ENCODE data around the gene VPS13C.

DNA sequence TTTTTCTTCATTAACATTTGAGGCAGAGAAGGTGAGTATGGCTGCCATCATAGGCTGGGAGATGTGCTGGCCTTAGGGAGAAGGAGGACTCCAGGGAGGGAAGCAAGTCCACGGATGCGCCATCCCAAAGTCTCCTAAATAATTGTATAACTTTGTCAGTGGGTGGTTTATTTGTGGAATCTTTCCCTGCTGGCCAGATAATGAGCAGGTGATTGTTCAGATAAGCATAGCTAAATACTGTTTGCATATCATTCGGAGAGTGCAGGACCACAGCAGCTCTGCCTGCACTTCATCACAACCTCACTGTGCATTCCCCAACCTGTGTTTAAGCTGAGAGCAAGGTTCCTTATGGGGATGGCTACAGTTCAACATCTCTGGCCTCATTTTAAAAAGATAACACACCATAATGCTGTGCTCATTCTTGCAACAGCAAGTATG lies 271.8 kb upstream of the RORA start:
- PRO-cap = no peak

DNA sequence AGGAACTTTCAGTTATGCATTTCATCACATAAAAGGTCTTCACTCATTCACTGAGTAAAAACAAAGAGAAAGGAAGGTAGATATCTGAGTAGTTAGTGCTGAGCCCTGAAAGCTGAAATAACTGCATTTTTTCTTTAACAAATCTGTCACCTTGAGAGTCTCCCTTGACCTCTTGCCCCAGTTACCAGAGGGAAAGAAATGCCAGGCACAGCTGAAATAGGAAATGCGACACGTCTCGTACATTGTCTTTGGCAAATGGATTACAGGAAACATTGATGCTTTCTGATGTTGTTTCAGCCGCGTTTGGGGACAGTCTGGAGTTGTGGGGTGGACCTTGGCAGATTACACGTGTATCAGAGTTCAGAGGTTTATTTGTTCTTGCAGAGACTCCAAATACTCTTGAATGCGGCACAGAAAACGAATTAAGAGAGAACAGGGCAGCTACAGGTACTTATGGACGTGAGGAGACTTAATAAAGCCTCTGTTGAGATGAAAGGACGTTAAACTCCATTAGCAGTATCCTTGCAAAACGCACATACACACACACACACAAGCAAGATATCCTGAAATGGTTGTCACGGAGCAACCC lies 272.7 kb upstream of the RORA start:
- PRO-cap = no peak

- PRO-cap = no peak
Observed at GRCh38 chr15:61929109-61929400, 131.2 kb downstream of the VPS13C start.

DNA sequence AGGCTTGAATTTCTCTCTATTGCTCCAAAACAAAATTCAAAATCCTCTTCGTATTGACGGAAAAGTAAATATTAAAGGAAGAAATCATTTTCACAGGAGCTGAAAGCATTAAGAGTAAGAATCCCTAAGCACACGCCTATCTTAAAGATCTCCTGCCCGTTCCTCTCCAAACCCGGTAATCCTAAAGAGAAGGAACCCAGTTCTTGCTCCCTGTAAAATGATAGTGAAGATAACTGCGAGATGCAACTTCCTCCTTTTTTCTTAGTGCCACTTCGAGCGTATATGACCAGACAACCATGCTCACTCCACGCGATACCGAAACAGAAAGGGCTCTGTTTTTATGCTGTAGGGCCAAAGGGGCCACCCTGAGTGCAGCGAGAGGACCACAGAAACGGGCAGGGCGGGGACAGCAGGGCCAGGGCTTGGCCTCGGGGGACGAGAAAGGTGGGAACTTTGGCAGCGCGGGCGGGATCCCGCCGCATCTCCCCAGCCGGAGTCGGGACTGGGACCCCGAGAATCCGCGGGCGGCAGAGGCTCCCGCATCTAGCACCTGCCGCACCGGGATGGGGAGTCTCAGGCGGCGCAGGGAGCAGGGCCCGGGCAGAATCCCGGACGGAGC lies 538 bp downstream of the VPS13C start:
- PRO-cap = bidirectional peak, plus-strand start at position 388 of the sequence, minus-strand start at position 314 of the sequence

DNA sequence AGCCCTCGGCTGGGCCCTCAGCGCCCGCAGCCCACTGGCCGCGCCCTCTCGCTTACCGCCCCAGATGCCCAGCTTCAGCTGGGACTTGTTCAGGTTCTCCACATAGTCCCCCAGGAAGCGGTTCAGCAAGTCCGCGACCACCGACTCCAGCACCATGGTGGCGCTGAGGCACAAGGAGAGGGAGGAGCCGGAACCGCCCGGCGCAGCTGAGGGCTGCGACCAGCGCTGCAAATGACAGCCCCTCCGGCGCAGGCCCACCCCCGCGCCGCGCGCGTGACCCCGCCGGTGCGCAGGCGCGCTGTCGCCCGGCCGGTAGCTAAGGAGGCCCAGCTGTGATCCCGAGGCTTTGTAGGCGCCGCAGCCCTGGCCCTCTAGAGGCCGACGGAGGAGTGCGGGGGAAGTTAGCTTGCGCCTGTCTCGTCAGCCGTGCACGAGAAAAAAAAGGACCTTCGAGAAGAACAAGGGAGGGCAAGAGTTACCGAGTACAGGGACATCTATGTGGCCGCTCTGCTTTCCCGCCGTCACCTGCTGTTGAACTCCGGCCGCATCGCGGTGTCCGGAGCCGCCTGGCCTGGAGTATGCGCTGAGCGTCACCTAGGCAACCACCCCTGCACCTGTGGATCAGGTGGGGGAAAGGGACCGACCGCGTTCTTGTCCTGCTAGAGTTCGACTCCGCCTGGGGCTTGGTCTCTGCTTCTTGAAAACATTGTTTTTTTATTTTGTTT lies at the start of gene VPS13C:
Gene VPS13C (minus strand): TSS at position 229 of the 725 bp plus-strand sequence.
- PRO-cap = bidirectional peak, plus-strand start at position 374 of the sequence, minus-strand start at position 189 of the sequence; unidirectional peak, minus-strand start at position 527 of the sequence

- PRO-cap = bidirectional peak, plus-strand start at chr15:62068232, minus-strand start at chr15:62067891; unidirectional peak, minus-strand start at chr15:62068543; unidirectional peak, minus-strand start at chr15:62068636
Observed at GRCh38 chr15:62068079-62068900, 1.5 kb downstream of the C2CD4A start.

DNA sequence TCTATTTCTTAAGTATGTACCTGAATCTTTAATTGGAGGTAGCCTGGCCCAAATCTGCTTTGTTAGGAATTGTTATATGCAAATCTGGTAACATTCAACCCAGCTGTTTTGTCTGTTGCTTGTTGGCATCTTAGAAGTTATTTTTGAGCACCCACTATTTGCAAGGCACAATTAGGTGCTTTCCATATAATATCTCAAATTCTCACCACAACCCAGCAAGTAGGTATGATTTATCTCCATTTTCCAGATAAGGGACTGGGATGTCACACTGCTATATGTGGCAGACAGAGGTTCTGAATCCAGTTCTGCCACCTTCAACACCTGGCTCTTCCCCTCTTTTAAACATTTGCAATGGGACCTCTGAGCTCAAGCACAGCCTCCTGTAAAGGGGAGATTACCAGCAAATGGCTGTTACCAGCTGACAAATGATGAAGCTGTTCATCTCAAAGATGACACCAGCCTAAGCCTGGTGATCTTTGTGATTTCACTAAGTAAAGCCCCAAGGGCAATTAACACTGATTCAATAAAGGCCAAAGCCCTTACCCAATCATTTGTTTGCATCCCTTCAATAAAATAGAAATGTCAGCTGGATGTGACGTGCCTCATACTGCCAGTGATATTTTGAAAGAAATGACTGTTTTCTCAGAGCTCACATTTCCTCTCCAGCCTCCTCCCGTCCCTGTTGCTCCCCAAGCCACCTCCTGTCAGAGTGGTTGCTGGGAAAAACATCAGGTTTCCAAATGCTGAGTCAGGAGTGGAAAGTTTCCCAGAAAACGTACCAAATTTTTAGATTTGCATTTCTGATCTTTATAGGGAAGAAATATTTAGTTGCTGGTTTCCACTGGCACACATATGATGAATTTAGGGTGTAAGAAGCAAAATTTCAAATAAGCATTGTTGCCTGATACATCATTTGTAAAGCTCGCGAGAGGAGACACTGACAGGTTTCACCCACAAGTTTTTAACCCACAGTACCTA lies 20.8 kb downstream of the C2CD4A start:
- PRO-cap = no peak

DNA sequence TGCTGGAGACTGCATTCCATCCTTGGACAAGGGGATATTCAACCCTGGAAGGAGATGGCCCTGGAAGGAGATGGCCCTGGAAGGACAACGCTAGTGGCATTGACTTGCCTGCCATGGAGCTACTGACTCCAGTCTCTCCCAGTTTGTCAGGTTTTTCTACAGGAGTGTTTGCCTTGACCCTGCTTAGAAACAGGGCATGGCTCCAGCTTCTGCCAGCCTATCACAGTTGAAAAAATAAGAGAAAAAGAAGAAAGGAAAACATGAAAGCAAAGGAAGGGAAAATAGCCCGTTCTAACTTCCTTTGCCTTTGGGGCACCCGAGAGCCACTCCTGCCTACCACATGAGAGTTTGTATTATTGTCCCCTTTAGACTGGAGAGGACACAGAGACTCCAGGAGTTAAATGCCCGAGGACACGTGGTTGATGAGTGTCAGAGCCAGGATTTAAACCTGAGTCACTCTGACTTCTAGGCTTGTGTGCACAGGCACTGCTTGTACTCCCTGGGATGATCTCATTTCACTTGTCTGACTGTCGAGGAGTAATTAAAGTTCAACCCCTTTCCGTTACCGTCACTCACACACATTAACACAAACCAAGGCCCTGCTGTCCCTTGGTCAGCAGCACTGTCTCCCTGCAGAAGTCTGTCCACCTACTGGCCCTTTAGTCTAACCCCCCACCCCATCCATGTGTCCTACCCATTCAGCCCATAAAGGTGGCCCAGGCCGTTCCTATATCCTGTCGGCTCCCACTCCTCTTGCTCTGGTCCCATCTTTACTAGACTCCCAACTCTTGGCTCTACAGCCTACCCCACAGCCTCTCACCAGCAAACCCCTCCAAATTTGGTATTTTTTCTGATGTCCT lies 46.1 kb downstream of the C2CD4A start:
- PRO-cap = no peak

GRCh38 chr15:62135264-62136240 lies 29.5 kb downstream of the C2CD4B start:
- PRO-cap = bidirectional peak, plus-strand start at chr15:62135866, minus-strand start at chr15:62135568; unidirectional peak, plus-strand start at chr15:62135988

- PRO-cap = no peak
Observed at GRCh38 chr15:62874845-62875718, 167.5 kb upstream of the TPM1 start.

DNA sequence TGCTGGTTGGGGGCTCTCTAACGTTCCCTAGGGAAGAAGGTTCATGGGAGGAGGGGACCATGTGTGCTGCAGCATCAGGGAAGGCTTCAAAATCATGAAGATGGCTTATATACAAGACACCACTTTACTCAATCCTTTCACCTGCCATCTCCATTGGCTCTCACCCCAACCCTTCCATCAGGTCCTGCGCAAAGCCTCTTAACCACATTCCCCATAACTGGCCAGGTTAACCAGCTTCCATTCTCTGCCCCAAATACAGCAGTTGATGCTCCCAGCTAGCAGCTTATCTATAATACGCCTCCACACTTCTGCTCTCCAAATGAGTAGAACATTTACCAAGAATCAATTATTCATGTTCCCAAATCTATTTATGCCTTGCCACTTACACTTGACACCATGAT lies 103.8 kb upstream of the TPM1 start:
- PRO-cap = no peak

DNA sequence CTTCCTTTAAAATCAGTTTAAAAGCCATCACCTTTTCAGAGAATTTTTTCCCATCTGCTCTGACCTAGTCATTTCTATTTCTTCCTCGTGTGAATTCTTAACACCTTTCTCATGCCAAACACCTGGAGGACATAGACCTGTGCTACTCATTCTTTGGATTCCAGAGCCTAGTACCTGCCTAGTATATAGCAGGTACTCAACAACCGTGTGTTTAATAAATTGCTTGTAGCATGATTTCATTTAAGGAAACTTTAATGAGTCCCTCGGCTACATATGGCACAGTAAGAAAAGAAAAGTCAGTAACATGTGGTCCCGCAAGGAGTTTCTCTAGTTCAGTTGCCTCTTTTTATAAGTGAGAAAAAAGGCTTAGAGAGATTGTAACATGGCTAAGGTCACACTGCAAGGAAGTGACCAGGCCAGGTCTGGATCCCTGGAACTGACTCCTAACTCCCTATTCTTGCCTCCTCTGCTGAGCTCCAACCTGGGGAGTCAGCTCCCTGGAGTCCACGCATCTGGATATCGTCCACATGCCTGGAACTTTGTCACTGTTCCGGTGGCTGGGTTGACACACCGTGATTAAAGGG lies 1.9 kb upstream of the TPM1 start:
- PRO-cap = no peak

- PRO-cap = bidirectional peak, plus-strand start at chr15:63051387, minus-strand start at chr15:63051358; bidirectional peak, plus-strand start at chr15:63051697, minus-strand start at chr15:63051447
Observed at GRCh38 chr15:63051144-63051806, 8.7 kb downstream of the TPM1 start.

DNA sequence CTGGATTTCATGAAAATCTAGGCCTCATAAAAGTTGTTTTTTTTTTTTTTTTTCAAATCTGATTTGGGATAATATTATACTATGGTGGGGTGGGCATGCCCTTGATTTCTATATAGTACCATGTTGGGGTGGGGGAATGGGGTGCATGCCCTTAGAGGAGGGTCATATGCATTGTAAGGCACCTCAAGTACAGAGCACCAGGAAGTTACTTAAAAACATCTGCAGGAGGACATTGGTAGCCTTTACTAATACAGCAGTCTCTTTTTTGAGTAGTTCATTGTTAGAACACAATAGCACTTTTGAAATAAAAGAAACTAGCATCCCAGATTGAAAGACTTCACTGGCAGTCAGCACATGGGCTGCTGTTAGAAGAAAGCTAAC lies 9.3 kb downstream of the TPM1 start:
- PRO-cap = no peak

GRCh38 chr15:63089133-63089962 lies 32.3 kb upstream of the LACTB start:
- PRO-cap = bidirectional peak, plus-strand start at chr15:63089874, minus-strand start at chr15:63089755

DNA sequence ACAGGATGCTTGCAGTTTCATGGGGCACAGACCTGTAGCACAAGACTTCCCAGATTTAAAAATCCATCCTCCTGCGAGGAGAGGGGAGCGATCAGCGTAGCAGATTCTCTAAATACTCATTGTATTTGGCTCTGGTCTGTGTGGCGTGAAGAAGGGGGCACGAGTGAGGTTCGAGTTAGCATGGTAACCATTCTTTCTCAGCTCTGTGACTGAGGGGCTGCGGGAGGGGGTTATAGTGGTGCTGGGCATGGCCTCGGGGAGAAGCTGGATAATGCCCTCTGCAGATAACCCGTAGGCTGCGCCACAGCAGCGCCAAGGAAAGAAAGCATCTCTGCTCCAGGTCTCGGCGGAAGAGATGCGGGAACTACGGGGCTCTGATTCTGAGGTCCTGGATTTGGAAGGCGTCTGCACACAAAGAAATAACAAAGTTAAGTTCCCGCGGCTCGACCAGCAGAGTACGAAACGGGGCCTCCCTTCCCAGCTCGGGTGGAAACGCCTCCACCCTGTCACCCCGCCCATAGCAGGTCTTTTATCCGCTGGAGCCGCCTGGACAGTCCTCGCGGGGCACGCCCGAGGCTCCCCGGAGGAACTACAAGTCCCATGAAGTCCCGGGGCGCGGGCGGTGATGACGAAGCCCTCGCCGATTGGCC lies 467 bp upstream of the RAB8B start:
- PRO-cap = bidirectional peak, plus-strand start outside the sequence, minus-strand start at position 505 of the sequence

GRCh38 chr15:63190746-63191234 lies 1.4 kb downstream of the RAB8B start:
- PRO-cap = no peak

GRCh38 chr15:63202945-63203302 lies 13.5 kb downstream of the RAB8B start:
- PRO-cap = no peak

DNA sequence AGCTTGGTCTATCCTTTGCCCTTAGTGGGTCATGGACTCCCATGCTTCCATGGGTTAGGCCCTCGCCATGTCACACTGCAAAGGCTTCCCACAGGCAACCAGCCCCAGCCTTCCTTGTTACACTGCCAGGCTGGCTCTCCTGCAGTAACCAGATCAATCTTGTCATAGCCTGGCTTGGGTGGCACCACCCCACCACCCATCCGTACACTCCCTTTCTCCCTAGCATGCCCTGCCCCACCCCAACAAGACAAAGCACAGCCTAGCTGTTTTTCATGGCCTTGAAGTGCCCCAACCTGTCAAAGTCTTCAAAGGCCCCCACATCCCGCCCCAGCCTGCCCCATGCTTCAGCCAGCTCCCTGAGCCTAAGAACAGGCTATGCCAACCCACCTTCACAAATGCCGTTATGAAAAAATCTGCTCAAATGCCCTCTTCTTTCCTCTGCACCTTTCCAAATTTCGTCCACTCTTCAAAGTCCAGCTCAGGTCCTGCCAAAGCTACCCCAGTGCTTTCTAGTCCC lies 30.4 kb downstream of the CA12 start:
- PRO-cap = no peak

- PRO-cap = no peak
Observed at GRCh38 chr15:63375048-63375555, 6.5 kb downstream of the CA12 start.

All from colonic mucosa (tissue), 1 donor.